Epithelial cell of esophagus (primary cell): ENCODE data around the gene FBXL20.

DNA sequence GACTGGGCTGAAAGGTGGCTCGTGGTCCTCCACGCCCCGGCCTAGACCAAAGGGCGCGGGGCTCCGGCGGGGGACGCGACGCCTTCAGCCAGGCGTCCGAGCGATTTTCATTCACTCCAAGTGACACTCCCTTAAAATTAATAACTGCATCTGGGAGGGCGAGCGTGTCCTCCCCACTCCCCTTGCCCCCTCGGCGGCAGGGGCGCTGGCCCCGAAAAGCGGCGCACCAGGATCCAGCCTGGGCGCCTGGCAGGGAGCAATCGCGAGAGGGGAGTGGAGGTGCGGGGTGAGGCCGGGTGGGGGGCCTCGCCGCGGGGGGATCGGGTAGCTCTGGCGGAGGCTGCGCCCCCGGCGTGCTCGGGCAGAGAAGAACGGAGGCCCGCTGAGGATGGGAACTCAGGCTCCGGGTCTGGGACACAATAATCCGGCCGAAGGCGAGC lies 607 bp upstream of the PCGF2 start:
- RRBS = no CpG with 5 or more reads among the region's 41 CpGs

DNA sequence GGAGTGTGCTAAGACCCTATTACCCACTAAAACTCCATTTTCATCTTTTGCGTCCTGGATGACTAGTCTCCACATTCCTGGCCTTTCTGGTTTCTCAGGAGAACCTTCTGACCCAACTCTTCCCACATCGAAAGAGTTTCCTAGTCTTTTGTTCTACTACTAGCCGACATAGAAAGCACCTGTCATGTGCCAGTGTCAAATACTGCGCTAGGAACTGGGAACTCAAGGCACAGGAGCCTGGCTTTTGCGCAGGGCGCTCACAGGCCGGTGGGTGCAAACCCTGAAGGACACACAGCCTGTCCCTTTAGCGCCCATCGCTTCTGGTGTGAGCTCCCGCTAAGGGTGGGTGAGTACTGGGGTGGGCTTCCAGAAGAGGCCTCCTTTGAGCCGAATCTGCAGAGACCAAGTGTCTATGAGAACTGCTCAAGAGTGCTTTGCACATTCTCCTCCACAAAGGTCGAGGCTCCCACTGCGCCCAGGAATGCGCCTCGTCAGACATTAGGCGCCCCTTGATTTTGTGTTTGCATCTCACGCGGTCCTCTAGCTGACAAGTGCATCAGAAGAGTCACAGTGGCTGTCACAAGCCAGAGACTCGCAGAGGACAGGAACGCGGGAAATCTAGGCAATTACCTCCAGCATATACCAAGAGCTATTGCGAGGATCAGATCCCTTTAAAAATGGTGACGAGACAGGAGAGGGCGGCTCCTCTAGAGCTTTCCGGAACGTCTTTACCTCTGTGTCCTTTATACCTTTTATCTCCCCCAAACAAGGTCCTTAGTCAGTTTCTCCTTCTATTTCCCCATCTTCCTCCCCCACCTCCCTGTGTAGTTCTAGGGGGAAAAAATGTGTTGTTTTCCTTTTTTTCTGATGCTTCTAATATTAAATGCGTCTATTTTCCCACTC lies 1.9 kb upstream of the PSMB3 start:
- RRBS = no CpG with 5 or more reads among the region's 27 CpGs

DNA sequence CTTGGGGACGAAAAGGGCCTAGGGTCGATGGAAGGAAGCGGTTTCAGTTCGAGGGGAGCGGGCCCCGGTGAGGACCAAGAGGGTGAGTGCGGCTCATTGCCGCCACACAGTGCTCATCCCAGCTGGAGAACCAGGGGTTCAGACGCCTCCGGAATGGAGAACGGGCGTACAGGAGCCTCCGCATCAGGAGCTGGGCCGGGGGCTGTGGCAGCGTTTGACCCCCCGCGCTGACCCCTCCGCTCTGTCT lies 278 bp downstream of the PSMB3 start:
- RRBS = no CpG with 5 or more reads among the region's 18 CpGs

DNA sequence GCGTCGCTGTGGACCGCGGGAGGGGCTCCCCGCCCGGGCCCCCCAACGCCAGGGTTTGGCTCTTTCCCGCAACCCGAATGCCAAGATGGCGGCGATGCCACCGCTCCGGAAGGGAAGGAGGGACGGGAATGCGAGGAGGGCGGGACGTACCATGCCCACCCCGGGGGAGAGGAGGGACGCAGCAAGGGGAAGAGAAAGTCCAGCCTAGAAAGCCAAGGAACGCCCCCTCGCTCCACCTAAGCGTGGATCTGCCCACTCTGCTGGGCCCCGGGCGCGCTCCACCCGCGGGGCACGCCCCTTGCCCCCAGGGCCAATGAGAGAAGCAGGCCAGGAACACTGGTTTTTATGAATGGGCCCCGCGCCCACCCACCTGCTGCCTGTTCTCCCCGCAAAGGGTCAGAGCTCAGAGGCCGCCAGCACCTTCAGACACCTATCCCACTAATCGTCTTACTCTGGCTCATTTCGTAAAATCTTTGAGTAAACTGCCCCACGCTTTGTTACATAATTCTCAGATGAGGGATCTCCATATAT lies 543 bp upstream of the PIP4K2B start:
- RRBS = no CpG with 5 or more reads among the region's 35 CpGs

DNA sequence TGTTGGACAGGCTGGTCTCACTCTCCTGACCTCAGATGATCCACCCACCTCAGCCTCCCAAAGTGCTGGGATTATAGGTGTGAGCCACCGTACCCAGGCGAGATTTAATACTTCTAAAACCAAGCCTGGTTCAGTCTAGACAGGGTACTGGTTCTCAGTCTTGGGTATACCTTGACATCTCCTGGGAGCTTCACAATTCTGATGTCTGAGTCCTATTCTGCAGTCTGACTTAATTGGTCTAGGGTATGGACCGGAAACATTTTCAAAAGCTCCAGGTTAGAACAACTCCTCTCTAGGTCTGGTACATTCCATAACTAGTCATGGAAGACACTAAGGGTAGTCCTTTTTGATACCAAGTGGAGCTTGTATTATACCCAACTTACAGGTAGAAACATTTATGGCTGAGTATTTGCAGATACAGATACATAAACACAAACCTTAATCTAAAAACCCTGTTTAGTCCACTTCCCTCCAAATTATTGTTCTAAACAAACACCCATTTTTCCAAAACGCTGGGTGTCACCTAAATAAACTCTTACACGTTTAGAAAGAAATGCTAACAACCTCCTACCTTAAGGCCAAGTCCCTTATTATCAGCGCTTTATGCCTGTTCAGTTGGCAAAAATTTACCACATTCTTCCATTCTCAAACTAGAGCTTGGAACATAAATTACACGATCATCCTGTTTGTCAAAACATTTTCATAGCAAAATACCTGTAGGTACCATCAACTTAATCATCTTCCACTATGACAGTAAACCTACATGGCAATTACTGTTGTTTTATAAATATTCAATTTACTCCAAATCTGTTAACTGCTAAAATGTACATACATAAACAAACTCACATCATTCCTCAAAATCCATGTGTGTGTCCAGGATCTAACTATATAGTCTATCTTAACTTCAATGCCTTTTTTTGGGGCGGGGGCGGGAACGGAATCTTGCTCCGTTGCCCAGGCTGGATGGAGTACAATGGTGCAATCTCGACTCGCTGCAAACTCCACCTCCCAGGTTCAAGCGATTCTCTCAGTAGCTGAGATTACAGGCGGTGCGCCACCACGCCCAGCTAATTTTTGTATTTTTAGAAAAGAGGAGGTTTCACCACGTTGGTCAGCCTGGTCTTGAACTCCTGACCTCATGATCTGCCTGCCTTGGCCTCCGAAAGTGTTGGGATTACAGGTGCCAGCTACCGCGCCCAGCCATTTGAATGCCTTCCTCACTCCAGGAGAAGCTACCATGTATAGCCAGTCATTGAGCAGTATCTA lies 4.7 kb downstream of the RPL23 start:
- RRBS = no CpG with 5 or more reads among the region's 21 CpGs

DNA sequence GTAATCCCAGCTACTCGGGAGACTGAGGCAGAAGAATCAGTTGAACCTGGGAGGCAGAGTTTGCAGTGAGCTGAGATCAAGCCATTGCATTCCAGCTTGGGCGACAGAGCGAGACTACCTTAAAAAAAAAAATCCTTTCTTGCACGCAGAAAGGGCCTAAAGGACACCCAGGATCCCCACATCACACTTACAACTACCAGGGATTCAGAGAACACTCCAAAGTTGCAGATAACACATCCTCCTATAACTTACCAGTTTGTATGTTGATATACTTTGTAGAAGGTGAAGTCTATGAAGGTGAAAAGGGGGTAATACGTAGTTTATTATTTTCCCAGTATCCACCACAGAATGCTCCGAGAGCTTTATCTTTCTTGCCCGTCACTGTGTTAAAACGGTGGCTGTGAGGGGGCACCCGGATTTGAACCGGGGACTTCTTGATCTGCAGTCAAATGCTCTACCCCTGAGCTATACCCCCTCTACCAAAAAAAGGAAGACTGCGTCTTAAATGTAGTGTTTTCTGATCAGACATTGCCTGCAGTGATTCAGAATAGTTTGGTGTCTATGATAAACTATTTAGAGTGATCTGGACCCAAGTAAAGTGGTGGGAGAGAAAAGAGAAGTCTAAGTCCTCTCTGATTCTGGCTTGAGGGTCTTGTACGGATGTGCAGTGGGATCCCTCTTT lies 7.9 kb upstream of the RPL23 start:
- RRBS = no CpG with 5 or more reads among the region's 12 CpGs

DNA sequence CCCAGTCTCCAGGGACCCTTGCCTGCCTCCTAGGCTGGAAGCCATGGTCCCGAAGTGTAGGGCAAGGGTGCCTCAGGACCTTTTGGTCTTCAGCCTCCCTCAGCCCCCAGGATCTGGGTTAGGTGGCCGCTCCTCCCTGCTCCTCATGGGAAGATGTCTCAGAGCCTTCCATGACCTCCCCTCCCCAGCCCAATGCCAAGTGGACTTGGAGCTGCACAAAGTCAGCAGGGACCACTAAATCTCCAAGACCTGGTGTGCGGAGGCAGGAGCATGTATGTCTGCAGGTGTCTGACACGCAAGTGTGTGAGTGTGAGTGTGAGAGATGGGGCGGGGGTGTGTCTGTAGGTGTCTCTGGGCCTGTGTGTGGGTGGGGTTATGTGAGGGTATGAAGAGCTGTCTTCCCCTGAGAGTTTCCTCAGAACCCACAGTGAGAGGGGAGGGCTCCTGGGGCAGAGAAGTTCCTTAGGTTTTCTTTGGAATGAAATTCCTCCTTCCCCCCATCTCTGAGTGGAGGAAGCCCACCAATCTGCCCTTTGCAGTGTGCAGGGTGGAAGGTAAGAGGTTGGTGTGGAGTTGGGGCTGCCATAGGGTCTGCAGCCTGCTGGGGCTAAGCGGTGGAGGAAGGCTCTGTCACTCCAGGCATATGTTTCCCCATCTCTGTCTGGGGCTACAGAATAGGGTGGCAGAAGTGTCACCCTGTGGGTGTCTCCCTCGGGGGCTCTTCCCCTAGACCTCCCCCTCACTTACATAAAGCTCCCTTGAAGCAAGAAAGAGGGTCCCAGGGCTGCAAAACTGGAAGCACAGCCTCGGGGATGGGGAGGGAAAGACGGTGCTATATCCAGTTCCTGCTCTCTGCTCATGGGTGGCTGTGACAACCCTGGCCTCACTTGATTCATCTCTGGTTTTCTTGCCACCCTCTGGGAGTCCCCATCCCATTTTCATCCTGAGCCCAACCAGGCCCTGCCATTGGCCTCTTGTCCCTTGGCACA lies 47.3 kb downstream of the FBXO47 start:
- RRBS = no CpG with 5 or more reads among the region's 9 CpGs

GRCh38 chr17:39046021-39046256 lies 78.7 kb upstream of the FBXO47 start:
- RRBS = no CpG with 5 or more reads among the region's 11 CpGs

GRCh38 chr17:39206511-39206821 lies 6.4 kb downstream of the RPL19 start:
- RRBS = no CpG with 5 or more reads among the region's 5 CpGs

DNA sequence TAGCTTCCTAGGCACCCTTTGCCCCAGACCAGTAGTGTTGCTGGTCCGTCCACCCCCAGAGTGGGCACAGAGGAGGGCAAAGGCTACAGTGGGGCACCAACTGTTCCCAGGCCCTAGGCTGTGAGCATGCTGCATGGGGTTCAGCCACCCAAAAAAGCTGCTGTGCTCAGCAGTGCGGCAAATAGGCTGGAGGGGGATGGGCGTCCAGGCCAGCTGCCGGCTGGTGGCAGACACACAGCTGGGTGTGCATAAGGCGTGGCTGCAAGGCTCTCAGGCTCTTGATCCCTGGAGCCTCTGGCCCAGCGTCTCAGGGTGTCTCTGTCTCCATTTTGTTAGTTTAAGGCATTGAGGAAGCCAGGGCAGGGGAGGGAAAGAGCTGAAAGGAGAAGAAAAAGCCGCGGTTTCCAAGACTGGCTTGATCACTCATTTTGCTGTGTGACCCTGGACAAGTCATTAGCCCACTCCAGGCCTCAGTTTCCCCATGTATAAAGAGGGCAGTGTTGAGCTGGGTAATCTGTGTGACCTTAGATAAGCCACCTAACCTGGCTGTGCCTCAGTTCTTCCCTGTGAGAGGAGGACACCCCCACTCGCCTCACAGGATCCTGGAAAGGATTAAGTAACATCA lies 8.9 kb downstream of the RPL19 start:
- RRBS = no CpG with 5 or more reads among the region's 9 CpGs

GRCh38 chr17:39212772-39213459 lies 12.8 kb downstream of the STAC2 start:
- RRBS = 6% methylated on average over 8 of the region's 16 CpGs

GRCh38 chr17:39229165-39229774 lies 3.5 kb upstream of the STAC2 start:
- RRBS = no CpG with 5 or more reads among the region's 11 CpGs

DNA sequence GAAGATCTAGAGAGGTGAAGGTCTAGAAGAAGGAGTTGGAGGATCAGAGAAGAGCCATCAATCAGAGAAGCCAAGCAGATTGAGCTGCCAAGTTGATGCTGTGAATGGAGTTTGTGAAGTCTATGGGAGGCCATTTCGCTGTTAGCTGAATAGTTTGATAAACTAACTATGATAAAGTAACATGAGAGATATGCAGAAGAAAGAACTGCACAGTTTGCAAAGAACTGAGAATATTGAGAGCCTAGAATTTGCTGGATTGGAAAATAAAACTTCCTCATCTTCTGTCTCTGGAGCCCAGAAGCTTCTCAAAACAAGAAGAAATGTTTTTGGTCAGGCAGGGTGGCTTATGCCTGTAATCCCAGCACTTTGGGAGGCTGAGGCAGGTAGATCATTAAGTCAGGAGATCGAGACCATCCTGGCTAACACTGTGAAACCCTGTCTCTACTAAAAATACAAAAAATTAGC lies 40.2 kb downstream of the FBXL20 start:
- RRBS = no CpG with 5 or more reads among the region's 2 CpGs

DNA sequence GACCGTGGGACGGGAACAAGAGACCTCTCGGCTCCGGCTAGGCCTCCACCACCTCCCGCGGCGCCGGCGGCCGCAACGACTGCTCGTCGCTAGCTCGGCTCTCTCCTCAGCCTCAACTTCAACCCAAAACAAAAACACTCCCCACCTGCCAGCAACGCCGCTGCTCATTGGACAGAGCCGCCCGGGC lies at the start of gene FBXL20:
Gene FBXL20 (minus strand): TSS at position 106 of the 187 bp plus-strand sequence.
- RRBS = 0% methylated on average over 3 of the region's 18 CpGs

DNA sequence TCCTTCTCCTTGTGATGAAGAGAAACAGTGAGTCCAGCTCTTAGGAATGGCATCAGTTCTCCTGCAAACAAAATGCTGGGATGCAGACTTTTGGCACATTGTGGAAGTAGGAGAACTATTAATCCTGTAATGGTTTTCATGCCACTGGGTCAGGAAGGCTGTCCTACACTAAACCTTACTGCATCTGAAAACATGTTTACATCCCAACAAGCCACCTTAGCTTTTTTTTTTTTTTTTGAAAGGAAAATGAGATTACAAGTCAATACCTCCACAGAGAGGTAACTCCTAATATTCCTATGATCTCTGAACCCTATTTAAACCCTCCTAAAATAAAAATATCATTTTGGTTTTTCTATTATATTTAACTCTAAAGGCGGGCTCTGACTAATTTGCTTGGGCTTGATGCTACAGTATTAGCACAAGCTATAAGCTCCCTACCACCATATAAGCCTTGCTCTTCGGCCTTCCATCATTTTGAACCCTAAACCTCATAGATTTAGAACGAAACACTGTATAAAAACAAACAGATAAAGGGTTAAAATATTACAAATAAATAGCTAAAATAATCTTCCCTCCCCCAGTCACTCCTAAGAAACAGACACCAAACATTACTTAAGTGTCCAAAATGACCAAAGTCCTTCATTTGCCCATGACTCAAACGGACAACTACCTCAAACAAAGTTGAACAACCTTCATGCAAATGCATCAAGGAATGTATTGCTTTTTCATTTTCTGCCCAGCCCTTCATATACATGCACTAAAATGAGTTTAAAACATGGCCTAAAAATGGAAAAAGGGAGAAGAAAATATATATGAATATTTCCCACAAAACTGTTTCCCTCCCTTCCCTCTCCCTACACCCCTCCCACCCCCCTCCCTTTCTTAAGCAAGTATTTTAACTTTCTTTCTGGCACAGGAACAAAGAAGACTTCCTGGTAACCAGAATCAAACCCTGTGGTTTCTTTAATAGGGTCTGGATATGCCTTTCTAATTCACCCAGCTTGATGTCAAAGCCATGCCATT lies 5.2 kb upstream of the FBXL20 start:
- RRBS = no CpG with 5 or more reads among the region's 4 CpGs

DNA sequence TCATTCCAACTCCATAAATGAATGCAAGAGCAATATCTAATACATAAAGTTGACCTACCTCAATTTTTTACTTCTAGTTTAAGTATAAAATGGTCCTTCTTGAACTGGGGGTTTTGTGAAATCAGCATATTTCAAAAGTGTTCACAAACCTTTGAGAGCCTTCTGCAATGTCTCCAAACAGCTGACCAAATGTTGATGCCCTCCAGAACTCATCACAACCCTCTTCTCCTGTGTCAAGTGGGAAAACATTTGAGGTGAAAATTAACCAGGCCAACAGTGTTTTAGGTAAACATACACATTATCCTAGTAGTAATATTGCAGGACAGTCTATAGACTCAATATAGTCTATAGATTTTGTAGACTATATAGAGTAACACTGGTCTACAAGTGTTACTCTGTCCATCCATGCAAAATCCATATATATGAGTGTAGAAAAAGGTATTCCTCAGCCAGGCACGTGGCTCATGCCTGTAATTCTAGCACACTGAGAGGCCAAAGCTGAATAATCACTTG lies 7.6 kb downstream of the MED1 start:
- RRBS = no CpG with 5 or more reads among the region's 1 CpG

DNA sequence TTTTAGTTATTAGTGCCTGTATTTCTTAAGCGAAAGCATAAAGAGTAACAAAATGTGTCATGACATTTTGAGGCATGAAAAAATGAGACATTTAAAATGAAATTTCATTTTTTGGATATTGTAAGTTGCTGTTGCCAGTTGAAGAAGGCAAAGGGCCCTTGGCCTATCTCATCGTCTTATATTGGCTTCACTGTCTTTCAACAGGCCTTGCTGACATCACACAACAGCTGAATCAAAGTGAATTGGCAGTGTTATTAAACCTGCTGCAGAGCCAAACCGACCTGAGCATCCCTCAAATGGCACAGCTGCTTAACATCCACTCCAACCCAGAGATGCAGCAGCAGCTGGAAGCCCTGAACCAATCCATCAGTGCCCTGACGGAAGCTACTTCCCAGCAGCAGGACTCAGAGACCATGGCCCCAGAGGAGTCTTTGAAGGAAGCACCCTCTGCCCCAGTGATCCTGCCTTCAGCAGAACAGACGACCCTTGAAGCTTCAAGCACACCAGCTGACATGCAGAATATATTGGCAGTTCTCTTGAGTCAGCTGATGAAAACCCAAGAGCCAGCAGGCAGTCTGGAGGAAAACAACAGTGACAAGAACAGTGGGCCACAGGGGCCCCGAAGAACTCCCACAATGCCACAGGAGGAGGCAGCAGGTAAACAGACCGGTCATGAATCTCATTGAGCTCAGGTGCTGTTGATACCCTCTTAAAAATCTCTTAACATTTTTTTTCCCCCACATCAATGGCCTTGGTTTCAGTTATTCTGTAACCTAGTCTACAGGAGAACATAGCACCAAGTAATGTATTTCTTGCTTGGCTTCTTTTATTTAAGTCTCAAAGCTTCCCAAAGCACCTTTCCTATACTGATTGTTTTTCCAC lies 64.6 kb downstream of the CDK12 start:
- RRBS = no CpG with 5 or more reads among the region's 7 CpGs

GRCh38 chr17:39535164-39536176 lies 72.2 kb downstream of the NEUROD2 start:
- RRBS = no CpG with 5 or more reads among the region's 3 CpGs

DNA sequence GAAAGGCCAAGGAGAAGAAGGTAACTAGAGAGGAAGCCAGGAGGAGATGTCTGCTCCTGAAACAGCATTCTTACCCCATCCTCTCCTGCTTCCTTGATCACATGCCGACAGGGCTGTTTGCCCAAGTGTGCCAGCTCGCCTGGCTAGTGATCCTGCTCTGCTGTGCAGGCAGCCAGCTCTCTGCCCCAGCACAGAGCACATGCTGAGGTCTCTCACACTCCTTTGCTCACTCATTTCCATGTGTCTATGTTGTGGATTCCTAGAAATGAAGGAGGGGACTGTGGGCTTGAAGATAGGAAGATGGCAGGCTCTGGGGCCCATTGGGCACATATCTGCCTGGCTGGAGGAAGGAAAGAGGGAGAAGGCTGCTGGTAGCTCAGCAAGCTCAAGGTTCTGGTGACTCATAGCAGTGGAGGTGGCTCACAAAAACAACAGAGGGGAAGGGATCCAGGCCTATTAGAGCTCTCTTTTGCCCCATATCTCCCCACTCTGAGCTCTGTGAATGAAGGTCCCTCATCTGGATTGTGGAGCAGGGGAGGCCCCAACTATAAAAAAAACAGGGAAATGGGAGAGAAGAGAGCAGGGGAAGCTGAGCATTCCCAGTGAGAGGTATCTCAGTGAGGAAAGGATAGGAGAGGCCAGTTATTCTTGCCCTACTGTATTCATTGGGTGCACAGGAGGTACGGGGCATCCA lies 54.2 kb downstream of the NEUROD2 start:
- RRBS = no CpG with 5 or more reads among the region's 3 CpGs

GRCh38 chr17:39606804-39607360 lies 838 bp downstream of the NEUROD2 start:
- RRBS = 3% methylated on average over 13 of the region's 46 CpGs